Colon Carcinoma Metastatic in the Lung (tissue), 2 donors: ENCODE data around the genes PAPOLG, SANBR, XPO1 and COMMD1.

DNA sequence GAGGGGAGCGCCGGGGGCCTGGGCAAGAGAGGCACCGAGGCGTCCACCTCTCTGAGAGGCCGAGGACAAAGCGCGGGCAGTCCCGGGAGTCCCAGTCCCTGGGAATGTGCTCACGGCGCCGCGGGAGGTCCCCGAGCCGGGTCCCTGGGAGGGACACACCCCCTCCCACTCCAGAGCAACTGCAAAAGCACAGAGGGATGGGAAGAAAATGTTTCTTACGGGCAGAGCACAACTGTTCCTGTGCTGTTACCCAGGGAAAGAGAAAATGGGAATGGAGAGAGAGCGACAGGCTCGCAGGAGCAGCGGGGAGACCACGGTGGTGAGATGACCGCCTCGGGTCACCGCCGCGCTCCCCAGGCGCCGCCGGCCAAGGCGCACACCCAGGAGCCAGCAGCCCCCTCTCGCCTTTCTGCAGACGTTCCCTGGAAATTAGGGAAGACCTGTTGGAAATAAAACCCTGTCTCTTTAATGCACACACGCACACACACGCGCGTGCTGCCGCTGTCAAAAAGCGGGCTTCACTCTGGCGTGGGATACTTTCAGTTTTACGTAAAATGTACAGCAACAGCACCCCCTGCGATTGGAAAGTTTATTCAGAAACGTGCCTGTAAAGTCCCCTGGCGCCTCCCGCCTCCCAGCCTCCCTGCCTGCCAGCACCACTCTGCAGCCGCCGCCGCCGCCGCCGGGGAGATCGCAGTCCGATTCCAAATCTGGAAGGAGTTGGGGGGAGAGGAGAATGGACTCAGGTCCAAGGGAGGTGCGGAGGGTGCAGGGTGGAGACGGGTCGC, 1.4 kb upstream of the BCL11A start:
- PRO-cap, 2 experiments: peak in 2 of 2 experiments; most common plus-strand start position 596 of the sequence (in 2); most common minus-strand start position 525 of the sequence (in 1)

DNA sequence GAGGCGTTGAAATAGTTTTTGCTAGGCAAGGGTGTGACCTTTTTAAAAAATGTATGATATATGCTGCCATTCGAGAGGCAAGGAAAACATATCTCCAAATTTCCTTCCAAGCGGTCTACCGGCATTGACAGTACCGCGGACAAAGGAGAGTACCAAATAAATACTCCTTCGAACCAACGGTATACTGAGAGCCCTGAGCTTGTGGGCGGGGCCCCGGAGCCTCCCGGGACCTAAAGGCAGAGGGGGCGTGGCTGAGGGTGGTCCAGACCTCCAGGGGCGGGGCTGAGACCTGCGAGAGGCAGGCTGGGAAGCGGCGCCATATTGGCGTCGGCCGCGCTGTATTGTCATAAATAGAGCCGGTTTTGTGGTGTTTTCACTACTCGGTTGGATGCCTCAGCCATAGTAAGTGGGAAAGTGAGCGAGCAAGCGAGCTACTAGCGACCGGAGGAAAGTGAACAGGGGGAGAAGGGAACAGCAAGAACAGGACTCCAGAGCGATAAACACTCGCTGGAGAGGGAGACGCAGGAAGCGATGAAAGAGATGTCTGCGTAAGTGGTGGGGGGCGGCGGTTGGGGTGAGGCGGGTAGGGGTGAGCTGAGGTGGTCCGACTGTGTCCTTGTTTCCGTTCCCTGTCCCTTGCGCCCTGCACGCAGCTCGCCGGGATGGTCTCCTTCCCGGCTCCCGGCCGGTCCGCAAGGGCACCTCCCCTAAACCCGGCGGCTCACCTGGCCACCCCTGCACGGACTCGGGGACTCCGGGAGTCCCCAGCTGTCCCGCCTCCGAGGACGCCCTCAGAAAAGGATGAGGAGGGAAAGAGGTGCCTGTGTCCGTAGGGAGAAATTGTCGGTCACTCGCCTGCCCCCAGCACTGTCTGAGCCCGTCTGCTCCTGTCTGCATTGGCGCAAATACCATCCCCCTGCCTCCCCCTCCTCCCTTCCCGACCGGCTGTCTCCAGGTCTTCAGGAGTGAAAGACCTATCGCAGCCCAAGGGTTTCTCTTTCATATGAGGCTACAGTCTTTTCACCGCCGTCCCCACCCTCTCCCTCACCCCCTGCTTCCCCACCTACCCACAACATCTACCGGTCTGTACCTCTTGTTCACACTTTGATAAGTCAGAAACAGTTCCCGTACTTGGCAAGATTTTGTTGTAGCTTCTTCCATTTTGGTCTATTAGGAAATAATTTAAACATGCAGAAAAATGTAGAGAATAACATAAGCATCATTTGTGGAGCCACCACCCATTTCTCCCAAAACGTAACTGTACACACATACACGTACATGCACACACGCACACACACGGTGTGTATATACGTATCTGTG, at the start of gene PAPOLG:
Gene PAPOLG, plus strand, starts transcription at position 321 of the 1,320 bp plus-strand sequence.
- PRO-cap, 2 experiments: peak in 2 of 2 experiments; most common plus-strand start position 294 of the sequence (in 2); most common minus-strand start position 883 of the sequence (in 2)

DNA sequence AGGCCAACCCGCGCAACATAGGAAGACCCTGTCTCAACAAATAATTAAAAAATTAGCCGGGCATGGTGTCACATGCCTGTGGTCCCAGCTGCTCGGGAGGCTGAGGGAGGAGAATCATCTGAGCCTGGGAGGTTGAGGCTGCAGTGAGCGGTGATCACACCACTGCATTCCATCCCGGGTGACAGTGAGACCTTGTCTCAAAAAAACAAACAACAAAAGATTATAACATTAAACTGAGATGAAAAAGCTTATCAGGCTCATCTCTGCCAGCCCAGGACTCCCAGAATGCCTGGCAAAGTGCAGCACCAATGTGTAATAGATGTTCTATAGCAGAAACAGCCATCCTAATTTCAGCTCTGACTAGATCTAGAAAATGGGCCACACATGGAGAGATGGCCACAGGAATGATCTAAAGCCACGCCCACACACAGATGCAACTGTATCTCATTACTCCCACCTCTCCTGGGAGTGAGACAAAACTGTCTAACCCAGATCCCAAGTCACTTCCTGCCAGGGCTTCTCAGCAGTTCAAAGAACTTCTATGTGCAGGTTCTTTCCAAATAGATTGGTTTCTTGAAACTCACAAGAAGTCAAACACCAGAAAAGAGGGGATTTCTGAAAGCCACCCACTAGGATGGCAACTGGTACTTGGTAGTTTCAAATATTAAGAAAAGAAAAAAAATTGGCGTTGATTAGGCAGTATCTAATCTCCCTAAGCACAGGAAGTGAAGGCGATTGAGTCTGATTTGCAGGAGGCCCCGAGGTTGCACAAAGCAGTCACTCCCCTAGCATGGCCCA, 50.8 kb downstream of the PAPOLG start:
- PRO-cap, 2 experiments: no peak in any of the 2 experiments

DNA sequence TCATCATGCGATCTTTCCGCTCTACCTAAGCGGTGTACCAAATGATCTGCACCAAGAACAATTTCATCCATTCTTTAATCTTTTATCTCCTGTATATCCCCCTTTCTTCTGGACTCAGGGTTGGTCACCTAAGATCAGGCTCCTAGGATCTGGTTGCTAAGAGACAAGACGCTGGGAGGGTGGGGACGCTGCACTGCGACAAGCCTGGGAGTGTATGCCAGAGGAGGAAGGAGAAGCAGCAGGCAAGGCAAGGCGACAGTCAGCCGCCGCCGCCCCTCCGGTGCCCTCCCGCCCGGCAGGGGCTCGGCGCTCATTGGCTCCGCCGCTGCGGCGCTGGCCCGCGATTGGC, 216 bp upstream of the SANBR start:
- PRO-cap, 2 experiments: peak in 1 of 2 experiments; most common minus-strand start position 212 of the sequence (in 1)

DNA sequence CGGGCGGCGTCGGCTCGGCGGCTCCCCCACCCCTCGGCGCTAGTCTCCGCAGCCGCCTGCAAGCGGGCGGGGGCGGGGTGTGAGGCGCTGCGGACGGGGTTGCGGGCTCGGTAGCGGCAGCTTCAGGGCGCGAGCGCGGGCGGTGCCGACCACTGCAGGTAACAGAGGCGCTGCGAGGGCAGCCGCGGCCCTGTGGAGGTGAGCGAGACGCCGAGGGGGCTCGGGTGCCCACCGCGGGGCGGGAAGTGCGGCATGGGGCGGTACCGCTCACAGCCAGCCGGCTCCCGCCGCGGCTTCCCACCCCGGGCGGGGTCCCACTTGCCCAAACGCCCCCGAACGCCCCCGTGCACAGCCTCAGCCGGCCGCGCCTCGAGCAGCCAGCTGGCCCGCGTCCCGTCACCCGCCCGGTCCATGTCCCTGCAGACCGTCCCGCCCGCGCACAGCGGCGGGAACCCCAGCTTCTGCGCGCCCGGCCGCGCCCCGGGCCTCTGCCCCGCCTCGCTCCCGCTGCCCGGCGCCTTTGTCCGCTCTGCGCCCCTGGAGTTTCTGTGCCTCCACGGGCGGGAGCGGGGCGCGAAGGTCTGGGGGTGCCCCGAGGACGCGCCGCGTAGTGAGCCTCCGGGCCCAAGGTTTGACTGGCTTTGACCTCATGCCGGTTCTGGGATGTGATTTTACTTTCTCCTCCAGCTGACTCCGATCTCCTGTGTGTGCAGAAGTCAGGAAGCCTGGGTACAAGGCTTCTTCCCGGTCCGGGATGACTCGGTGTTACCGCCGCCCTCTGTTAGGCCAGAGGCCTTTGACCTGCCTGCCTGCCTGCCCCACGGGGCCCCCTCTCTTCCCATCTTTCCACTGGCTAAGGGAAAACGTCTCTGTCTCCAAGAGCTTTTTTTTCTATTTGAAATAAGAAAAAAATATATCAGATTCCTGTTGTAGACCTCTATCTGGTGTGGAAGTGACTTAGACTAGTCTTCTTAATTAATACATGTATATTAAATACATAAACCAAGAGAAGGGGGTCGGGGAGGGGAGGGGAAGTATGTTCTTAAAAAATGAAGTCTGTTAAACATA, at the start of gene SANBR:
Gene SANBR, plus strand, starts transcription at position 42 of the 1,068 bp plus-strand sequence.
- PRO-cap, 2 experiments: peak in 2 of 2 experiments; most common plus-strand start position 61 of the sequence (in 2); most common minus-strand start position 490 of the sequence (in 1)

DNA sequence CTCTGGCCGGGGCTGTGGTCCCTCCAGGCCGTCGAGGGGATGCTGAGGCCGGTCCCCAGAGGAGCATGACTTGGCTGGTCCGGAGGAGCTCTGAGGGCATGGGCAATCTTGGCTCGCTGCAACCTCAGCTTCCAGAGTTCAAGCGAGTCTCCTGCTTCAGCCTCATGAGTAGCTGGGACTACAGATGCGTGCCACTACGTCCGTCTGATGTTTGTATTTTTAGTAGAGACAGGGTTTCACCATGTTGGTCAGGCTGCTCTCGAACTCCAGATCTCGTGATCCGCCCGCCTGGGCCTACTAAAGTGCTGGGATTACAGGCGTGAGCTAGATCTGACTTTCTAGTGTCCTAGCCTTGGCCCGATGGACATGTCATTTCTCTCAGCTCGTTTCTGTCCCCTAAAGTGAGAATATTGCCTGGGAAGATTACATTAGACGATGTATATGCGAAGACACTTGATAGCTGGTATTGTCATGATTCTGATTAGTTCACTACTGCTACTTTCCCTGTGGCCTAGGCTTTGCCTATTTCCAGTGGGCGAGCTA, 16.3 kb downstream of the C2orf74 start:
- PRO-cap, 2 experiments: no peak in any of the 2 experiments

GRCh38 chr2:61185425-61186702, 23.9 kb downstream of the C2orf74 start:
- PRO-cap, 2 experiments: no peak in any of the 2 experiments

GRCh38 chr2:61416906-61417594, 53.8 kb downstream of the USP34 start:
- PRO-cap, 2 experiments: no peak in any of the 2 experiments

GRCh38 chr2:61470461-61470974, 369 bp downstream of the USP34 start:
- PRO-cap, 2 experiments: peak in 1 of 2 experiments; most common plus-strand start chr2:61470847 (in 1); most common minus-strand start chr2:61470715 (in 1)

DNA sequence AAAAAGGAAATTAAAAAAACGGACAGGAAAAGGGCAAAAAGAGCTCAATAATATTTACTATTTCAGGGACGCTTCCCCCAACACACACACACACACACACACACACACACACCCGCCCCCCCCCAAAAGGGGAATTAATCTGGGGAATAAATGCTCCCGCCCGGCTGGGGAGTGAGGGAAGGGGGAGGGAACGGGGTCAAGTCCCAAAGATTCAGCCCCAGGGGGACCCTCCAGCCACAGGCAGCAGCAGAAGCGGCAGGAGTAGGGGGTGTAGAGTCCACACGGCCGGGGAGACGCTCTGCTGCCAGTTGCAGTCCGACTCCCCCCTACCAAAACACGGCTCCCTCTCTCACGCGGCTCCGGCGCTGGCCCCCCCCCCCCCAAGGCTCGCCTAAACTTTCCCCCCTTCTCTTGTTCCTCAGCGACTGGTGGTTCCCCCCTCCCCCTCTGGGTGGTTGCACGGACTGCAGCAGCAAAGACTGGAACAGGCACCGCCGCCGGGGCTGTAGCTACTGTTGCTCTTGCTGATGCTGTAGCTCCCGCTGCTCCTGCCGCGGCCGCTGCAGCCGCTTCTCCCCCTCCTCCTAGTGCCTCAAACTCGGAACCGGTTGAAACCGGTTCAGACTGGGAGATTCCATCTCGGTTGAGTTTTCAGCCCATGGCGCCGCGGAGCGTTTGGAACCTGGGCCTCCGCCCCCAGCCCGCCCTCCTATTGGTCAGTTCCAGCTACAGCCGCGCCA, at the start of gene XPO1:
Gene XPO1, minus strand, starts transcription at position 684 of the 740 bp plus-strand sequence.
- PRO-cap, 2 experiments: peak in 2 of 2 experiments; most common minus-strand start position 586 of the sequence (in 2)

DNA sequence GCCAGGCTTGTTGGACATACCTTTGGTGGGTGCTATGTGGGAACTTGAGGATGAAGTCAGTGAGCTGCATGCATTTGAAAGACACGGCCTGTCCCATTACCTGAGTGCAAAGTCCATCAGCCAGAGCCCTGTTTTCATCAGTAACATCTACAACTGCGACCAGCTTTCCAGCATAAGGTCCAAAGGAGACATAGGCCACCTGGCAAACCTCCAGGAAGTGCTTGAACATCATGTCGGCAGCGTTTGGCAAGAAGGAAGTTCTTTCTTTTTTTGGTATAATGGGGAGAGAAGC, 143.2 kb downstream of the FAM161A start:
- PRO-cap, 2 experiments: no peak in any of the 2 experiments

GRCh38 chr2:61718705-61719404, 135.0 kb downstream of the FAM161A start:
- PRO-cap, 2 experiments: no peak in any of the 2 experiments

DNA sequence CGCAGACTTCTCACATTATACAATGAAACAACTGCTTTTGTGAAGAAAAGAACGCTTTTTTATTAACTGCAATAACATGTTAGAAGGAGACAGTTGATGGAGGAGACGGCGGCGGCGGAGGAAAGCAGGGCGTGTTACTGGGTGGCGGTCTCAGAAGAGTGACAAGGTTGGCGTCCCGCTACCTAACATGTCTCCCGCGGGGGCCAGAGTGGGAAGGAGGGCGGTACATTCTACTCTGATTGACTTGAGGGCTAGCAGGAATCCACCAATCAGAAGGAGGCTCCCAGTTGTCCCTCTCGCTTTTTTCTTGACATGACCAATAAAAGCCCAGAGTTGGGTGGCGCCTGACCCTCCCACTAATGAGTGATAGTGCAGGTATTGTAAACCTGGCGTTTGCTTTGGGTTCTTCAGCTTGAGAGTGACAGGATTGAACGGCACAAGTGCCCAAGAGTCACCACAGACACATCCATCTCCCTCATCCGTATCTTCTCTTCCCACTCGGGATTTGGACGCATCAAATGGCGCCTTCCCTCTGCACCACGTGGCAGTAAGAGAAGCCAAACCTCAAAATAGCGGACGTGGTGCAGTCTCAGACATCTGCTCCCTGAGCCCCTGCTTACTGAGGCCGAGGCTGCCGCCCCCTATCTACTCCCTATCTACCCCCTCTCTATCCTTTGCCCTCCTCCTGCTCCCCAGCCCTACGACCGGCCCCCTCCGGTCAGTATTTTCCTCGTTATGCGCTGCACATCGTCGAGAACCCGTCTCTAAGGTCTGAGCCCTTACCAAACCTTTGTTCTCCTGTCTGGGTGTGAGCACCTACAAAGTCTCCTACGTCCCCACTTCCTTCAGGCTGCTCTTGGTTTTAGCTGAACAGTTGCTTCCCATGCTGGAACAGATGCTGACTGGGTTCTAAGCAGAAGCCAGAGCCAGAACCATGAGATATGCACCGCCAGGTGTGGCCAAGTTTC, 760 bp upstream of the FAM161A start:
- PRO-cap, 2 experiments: peak in 2 of 2 experiments; most common plus-strand start position 410 of the sequence (in 2); most common minus-strand start position 189 of the sequence (in 2)

GRCh38 chr2:61867724-61868858, 14.2 kb upstream of the FAM161A start:
- PRO-cap, 2 experiments: no peak in any of the 2 experiments

GRCh38 chr2:61905158-61906354, at the start of gene COMMD1:
TSS of gene COMMD1 (plus strand) at chr2:61905674.
- PRO-cap, 2 experiments: peak in 2 of 2 experiments; most common plus-strand start chr2:61905674 (in 2)

DNA sequence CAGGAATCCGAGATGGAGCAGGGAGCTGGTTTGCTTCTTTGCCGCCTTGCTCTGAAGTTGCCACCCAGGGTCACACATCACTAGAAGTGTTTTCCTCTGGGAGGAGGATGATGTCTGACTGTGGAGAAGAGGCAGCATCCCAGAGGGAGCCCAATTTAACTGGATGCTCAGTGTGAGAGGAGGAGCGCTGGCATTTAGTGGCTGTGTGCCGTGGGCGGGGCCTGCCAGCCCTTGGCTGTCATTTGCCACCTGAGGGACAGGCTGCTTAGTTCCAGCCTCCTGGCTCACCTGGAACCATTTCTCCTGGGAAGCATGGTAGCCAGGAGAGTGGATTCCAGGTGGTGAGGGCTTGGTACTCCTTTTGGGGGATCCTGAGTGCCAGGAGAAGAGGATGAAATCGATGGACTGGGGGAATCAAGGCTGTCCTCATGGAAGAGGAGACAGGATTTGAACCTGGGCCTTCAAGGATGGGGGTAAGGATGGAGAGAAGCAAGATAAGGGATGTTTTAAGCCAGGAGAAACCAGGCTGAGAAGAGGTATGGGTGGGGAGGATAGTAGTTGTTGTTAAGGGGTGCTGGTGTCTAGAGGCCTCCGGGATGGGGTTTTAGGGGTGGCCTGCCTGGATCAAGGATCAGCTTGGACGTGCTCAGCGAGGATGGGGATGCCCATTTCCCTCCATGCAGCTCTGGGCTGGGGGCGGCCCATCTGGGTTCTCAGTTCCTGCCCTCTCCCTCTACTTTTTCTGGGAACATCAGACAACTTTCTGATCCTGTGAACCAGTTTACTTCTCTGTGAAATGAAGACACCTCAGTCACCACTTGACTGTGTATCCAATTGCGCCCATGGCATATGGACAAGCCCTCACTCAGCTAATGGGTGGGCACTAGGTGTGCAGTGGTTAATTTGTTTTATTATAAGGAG, 9.9 kb downstream of the B3GNT2 start:
- PRO-cap, 2 experiments: no peak in any of the 2 experiments

GRCh38 chr2:62305548-62305989, 109.7 kb downstream of the B3GNT2 start:
- PRO-cap, 2 experiments: no peak in any of the 2 experiments

DNA sequence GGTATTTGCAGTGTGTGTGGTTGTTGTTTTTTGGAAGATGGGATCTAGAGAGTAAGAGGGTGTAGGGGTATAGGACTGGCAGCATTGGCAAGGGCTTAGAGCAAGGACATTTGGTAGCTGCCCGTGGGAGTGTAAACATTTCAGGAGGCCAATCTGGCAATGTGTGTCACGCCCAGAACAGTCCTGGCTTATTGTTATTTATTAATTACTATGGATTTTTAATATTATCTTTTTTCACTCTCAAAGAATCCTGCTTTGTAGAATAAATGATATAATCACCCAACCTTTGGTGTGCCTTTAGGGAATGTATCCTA, 90.4 kb downstream of the TMEM17 start:
- PRO-cap, 2 experiments: no peak in any of the 2 experiments

DNA sequence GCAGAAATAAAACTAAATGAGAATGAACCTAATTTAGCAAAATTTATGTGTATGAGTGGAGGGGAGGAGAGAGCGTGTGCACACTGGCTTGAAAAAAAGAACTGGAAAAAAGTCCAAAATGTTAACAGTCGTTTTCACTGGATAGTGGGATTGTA, 607 bp upstream of the TMEM17 start:
- PRO-cap, 2 experiments: no peak in any of the 2 experiments

DNA sequence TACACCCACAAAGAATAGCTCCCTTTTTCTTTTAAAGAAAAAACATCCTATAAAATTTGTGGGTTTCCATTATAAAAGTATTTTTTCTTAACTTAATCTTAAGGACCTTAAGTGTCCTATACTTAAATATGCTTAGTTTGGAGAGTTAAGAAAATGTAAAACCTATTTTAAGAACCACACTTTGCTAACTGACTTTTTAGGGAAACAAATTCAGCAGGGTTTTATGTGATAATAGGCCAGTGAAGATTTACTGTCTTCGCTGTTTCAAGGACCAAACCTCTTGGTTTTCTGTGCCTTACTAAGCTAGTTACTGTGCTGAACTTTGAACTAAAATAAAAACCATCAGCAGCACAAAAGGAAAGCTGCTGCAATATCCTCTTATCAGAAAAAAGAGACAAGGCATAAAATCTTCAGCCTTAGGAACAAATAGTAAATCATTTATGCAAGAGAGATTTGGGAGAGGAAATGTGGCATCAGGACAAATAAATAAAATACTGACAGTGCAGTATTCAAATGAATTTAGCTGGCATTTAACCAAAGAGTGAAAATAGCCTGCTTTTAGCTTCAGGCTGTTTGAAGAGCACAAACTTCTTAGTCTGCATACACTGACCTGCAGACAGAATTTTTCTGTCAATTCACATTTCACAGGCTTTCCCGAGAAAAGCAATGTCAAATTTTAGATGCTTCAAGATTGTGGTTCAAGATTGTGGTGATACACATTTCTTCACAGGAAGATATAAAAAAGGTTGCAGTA, 64.1 kb upstream of the EHBP1 start:
- PRO-cap, 2 experiments: no peak in any of the 2 experiments